ENCODE measurements around a stretch of chr5.

GRCh38 chr5:128536212-128536673, 1.8 kb downstream of the FBN2 start:
- PRO-cap, 8 experiments = no peak in any of the 8 experiments

- PRO-cap, 8 experiments = no peak in any of the 8 experiments
Observed at GRCh38 chr5:128537734-128538076, 340 bp downstream of the FBN2 start.

DNA sequence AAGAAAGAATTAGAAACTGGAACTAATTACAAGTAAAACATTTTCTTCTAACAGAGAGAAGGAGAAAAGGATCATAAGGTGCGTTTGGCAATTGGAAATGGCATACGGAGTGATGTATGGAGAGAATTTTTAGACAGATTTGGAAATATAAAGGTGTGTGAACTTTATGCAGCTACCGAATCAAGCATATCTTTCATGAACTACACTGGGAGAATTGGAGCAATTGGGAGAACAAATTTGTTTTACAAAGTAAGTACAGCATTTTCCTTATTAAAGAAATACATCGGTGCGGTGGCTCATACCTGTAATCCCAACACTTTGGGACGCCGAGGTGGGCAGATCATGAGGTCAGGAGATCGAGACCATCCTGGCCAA, 50.5 kb downstream of the SLC27A6 start:
- PRO-cap, 8 experiments = no peak in any of the 8 experiments

GRCh38 chr5:129905108-129906251, 1.2 kb downstream of the CHSY3 start:
- PRO-cap, 8 experiments = no peak in any of the 8 experiments

- PRO-cap, 8 experiments = no peak in any of the 8 experiments
Observed at GRCh38 chr5:130897356-130898399, 267.4 kb downstream of the HINT1 start.

DNA sequence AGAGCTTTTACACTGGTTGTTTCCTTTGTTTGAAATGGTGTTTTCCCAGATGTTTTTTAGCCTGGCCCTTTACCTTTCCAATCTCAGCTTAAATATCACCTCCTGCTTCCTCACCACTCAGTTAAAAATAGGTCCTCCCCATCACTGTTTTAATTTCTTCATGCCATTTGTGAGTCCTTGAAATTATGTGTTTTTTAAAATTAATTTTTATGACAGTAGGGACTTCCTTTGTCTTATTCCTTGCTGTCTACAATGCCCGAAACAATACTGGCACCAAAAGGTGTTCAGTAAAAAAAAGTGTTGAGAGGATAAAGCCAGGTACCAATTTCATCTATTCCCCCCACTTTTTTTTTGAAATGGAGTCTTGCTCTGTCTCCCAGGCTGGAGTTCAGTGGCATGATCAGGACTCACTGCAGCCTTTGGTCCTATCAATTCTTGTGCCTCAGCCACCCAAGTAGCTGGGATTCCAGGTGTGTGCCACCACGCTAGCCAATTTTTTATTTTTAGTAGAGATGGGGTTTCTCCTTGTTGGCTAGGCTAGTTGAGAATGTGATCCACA, 13.9 kb downstream of the CDC42SE2 start:
- PRO-cap, 8 experiments = peak in 5 of 8 experiments; most common plus-strand start position 298 of the sequence (in 5)

DNA sequence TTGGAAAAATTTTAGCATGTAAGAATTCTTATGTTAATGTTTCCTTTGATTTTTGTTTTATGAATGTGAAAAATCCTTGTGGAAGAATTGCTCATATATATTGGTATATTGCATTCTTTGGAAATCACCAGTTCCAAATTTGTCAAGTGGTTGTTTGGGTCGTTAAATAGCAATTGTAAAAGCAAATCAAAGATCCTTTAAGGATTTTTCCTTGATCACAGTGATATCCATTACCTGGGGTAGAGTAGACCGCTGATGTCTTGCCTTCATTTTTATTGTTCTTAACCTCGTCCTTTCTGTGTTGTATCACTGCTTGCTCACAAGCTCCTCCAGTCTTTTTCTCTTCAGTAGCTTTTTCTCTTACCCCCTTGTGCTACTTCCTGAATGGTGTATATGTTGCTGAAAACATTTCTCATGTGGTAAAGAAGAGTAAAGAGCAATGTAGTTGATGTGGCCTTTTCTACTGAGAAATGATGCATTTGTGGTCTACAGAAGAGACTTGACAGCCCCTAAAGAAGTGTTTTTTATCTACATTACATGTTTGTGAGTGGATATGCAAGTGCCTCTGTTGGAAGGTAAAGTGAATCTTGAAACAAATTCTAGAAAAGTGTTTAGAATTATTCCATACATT, 17.2 kb downstream of the CDC42SE2 start:
- PRO-cap, 8 experiments = peak in 2 of 8 experiments; most common plus-strand start position 533 of the sequence (in 1); most common minus-strand start position 308 of the sequence (in 1)

DNA sequence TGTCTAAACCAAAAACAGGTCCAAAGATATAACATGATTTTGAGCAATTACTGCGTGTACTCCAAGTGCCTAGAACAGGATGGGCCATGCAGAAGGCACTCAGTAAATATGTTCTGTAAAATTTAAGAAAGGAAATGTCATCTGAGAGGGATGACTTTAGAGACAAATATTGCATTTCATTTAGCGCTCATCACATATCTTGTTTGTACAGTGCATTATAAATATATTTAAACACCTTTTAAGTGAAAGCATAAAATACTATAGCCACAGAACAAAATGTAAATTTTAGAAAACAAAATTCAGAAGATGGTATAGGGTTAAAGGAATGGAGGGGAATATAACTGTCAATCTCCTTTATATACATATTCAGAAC, 135.8 kb downstream of the CDC42SE2 start:
- PRO-cap, 8 experiments = peak in 1 of 8 experiments; most common plus-strand start position 299 of the sequence (in 1)

- PRO-cap, 8 experiments = no peak in any of the 8 experiments
Observed at GRCh38 chr5:131727677-131728404, 69.0 kb downstream of the FNIP1 start.

GRCh38 chr5:131794411-131794977, 2.3 kb downstream of the FNIP1 start:
- PRO-cap, 8 experiments = peak in 7 of 8 experiments; most common plus-strand start chr5:131794847 (in 7); most common minus-strand start chr5:131794735 (in 1)

DNA sequence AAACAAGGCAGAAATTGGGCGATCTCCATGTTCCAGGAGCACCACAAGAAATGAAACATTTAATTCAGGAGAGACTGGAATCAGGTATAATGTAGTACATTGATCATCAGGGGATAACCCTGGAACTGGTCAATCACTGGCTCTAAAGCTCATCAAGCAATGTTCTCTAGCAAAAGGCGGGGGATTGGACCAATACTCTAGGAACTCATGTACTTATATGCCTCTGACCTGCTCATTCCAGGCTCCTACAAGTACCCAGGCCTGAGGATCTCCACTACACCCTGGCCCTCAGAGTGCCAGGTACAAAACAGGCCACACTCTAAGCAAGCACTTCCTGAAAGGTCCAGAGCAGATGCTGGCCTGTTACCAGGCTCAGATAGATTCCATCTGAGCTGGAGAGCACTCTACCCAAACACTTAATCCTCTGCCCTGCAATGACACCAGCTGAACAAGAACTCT, 3.1 kb downstream of the P4HA2 start:
- PRO-cap, 8 experiments = no peak in any of the 8 experiments

DNA sequence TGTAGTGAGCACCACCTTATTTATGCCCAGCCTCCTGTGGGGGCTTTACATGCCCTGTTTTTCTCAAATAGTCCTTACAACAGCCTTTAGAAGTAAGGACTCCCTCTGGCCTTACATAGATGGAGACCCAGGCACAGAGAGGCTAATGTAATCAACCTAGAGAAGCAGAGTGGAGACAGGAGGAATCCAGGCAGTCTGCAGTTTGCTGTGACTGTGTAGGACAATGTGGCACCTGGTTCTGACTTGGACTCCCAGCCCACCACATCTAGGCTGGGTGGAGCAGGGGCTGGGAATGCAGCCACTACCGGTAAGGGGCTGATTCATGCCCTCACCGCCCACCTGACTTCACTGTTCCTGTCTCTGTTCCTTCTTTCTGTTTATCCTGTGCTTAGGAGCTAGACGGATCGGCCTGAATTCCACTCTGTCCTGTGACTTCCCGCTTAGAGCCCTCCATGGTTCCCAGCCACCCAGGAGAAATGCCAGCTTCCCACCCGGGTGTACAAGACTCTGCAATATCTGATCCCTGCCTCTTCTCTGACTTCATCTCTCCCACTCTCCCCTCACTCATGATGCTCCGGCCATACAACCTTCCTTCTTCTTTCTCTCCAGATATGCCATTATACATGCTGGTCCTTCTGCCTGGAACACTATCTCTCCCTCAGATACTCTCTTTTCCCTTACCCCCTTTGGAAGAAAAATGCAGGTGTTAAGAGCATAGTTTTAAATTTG, 2.6 kb downstream of the PDLIM4 start:
- PRO-cap, 8 experiments = no peak in any of the 8 experiments

DNA sequence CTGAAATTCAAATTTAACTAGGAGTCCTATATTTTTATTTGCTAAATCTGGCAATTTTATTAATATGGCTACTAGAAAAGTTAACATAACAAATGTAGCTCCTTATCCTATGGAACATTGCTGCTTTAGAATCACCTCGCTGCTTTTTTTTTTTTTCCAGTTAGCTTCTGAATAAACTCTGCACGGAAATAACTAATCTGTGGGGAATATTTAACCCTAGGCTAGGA, 634 bp upstream of the SLC22A5 start:
- PRO-cap, 8 experiments = no peak in any of the 8 experiments

- PRO-cap, 8 experiments = peak in 5 of 8 experiments; most common plus-strand start chr5:132420797 (in 1); most common minus-strand start chr5:132420959 (in 2)
Observed at GRCh38 chr5:132420339-132421399, 51.2 kb downstream of the SLC22A5 start.

- PRO-cap, 8 experiments = no peak in any of the 8 experiments
Observed at GRCh38 chr5:132428472-132428944, 59.0 kb downstream of the SLC22A5 start.

GRCh38 chr5:132476752-132477920, 13.4 kb downstream of the IRF1 start:
- PRO-cap, 8 experiments = peak in 5 of 8 experiments; most common plus-strand start chr5:132477326 (in 1); most common minus-strand start chr5:132477039 (in 4)

DNA sequence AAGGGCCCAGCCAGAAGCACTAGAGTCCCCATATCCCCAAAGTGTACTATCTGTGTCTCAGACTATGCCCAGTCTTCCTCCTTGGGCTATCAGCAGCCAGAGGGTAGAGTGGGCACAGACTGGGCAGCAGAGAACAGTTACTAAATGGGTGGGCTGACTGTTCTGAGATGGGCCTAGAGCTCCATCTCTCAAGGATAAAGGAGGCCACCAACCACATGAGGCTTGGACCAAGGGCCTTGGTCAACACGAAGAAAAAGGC, 3.3 kb downstream of the IRF1 start:
- PRO-cap, 8 experiments = peak in 3 of 8 experiments; most common minus-strand start position 80 of the sequence (in 1)

DNA sequence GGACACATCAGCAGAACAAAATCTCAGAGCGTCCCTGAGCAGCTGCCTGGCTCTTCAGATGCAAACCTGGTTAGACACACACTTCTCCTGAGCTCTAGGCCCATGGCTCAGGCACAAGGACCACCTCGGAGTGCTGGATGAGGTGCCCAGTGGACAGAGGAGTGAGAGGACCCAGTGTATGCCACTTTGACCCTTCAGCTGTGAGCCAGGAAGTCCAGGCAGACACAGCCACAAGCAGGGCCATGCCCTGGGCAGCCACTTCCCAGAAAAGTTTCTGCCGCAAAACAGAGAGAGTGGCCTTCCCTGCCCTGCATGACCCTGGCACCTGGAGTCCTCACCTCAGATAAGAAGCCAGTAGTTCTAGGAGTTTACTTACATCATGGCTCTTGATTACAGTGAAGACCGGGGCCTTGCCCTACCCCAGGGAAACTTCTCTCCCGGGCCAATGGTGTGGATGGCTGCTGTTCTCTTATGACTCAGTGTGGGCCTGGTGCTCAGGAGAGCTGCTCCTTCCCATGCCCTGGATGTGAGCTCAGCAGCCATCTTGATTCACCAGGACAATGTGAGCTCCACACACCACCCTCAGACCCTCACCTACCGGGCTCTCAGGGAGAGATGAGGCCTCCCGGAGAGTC, 11.4 kb upstream of the IRF1 start:
- PRO-cap, 8 experiments = no peak in any of the 8 experiments

GRCh38 chr5:132587322-132587762, 30.6 kb downstream of the RAD50 start:
- PRO-cap, 8 experiments = no peak in any of the 8 experiments

DNA sequence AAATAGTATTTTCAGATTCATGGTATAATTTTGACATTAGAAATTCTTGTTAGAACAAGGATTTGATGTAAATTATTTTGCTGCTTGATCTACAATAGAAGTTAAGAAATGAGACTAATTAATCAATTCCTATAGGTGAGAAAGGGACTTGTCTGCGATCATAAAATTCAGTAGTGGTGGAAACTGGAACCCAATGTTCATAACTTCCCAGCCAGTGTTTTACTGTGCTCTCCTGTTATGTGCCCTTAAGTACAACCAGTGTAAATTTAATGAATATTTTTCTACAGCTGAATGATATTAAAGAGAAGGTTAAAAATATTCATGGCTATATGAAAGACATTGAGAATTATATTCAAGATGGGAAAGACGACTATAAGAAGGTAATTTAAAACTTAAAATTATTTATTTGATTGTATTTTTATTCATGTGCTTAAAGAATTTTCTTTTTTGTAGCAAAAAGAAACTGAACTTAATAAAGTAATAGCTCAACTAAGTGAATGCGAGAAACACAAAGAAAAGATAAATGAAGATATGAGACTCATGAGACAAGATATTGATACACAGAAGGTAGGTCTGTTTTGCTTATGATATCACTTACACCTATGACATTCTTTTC, 49.0 kb upstream of the IL13 start:
- PRO-cap, 8 experiments = no peak in any of the 8 experiments

Measured in peripheral blood mononuclear cell (primary cell).